ENCODE data around the genes RBMS2, NACA, SDR9C7, ZBTB39, NAB2 and NXPH4.

GRCh38 chr12:56334080-56334882, 481 bp upstream of the PAN2 start:
- PRO-cap, 2 experiments, result peak in 2 of 2 experiments; most common plus-strand start chr12:56334179 (in 2)

- PRO-cap, 2 experiments, result peak in 2 of 2 experiments; most common plus-strand start chr12:56521820 (in 1); most common minus-strand start chr12:56521803 (in 2)
Measured at GRCh38 chr12:56521632-56522141, at the start of gene RBMS2. Gene RBMS2 (plus strand): TSS chr12:56521820.

DNA sequence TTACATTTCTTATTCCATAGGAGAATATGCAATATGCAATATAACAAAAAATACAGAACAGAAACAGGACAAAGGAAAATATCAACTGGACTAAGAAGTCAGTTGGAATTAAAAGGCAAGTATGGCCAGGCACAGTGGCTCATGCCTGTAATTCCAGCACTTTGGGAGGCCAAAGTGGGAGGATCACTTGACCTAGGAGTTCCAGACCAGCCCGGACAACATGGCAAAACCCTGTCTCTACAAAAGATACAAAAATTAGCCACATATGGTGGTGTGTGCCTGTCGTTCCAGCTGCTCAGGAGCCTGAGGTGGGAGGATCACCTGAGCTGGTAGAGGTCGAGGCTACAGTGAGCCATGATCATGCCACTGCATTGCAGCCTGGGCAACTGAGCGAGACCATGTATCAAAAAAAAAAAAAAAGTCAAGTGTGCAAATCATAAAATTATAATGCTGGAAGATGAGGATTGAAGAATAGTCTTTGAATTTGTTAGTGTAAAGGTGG, 6.3 kb downstream of the RBMS2 start:
- PRO-cap, 2 experiments, result no peak in any of the 2 experiments

GRCh38 chr12:56629455-56629906, 645 bp downstream of the BAZ2A start:
- PRO-cap, 2 experiments, result no peak in any of the 2 experiments

DNA sequence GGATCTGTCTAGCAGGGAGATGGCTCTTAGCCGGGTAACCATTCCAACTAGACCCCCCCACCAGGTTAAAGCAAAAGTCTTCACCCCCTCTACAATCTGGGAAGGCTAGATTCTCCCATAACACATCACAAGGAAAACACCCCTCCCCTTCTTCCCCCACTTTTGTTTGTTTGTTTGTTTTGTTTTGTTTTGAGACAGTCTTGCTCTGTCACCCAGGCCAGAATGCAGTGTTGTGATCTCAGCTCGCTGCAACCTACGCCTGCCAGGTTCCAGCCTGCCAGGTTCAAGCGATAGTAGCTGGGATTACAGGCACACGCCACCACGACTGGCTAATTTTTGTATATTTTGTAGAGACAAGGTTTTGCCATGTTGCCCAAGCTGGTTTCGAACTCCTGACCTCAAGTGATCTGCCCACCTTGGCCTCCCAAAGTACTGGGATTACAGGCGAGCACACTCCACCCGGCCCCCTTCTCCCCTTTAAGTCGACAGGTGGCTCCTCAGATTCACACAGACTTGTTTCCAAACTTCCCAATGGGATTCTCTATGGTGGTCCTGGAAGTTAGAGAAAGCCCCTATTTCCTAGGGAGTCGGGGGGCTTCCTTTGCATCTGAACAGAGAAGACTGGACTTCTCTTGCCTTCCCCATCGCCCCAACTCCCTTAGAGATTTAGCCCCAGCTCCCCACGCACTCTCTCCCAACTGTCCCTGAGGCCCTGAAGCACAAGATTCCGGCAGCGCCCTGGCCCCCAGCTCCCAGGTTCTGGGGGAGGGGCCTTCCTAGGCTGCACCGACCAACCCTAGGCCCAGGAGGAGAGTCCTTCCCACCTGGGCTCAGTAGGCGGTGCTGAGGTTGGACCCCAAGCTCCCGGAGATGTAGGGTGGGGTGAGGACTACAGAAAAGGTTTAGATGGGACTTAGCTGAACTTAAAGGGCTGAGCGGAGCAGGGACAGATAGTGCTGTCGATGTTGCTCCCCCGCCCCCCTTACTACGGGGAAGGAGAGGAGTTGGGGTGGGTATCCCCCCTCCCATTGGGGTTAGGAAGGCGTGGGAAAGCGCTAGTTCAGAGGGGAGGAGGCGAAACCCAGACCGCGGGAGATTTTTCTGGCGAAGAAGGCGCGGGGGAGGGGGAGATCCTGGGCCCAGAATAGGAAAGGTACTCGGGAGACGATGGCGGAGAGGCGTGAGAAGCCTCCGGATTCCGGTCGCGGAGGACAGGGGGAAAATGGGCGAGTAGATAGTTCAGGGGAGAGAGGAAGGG, 3.9 kb upstream of the BAZ2A start:
- PRO-cap, 2 experiments, result peak in 1 of 2 experiments; most common plus-strand start position 833 of the sequence (in 1); most common minus-strand start position 706 of the sequence (in 1)

DNA sequence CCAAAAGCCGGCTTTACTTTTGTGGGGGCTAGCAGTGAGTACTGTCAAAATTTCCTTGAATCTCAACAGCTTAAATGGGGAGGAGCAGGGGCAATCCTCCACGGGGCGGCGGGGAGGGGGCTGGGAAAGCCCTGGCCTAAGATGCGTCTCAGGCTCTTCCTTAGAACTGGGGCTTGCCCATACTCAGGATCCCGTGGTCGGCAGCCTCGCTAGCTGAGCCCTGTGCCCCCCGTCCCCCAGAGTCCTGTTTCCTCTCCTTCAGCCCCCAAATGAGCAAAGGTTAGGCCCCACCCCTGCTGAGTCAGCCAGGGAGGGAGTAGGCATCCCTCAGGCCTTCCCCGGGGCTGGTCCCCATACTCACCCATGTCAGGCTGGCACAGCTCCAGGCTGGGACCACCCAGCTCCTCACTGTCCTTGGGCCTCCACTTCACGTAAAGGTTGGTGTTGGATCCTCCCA, 5.7 kb upstream of the BAZ2A start:
- PRO-cap, 2 experiments, result peak in 2 of 2 experiments; most common minus-strand start position 243 of the sequence (in 1)

GRCh38 chr12:56661578-56662774, 16.2 kb upstream of the ATP5F1B start:
- PRO-cap, 2 experiments, result no peak in any of the 2 experiments

GRCh38 chr12:56682255-56683286, 5.5 kb downstream of the PTGES3 start:
- PRO-cap, 2 experiments, result no peak in any of the 2 experiments

- PRO-cap, 2 experiments, result no peak in any of the 2 experiments
Measured at GRCh38 chr12:56724582-56724910, 553 bp downstream of the NACA start.

GRCh38 chr12:56724911-56725758, at the start of gene NACA:
Gene NACA (minus strand): TSS chr12:56725299.
- PRO-cap, 2 experiments, result peak in 2 of 2 experiments; most common plus-strand start chr12:56725471 (in 2); most common minus-strand start chr12:56725299 (in 1)

DNA sequence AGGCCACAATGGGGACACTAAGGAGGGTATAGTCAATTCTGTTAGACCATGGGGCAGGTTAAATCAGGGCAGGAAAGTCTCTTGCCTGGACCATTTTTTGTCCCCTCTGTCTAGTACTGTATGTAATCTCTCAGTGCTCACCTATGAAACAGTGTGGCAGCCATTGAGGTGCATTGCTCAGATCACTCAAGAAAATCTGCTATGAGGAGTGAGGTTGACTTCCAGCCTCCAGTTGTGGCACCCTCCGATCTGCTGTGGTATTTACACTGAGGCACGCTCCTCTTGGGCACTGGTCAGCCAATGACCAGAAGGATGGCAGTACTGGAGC, 7.6 kb downstream of the HSD17B6 start:
- PRO-cap, 2 experiments, result no peak in any of the 2 experiments

- PRO-cap, 2 experiments, result no peak in any of the 2 experiments
Measured at GRCh38 chr12:56934118-56934648, at the start of gene SDR9C7. Gene SDR9C7 (minus strand): TSS chr12:56934408.

- PRO-cap, 2 experiments, result peak in 2 of 2 experiments; most common plus-strand start chr12:57006506 (in 1); most common minus-strand start chr12:57006450 (in 1)
Measured at GRCh38 chr12:57005765-57007012, at the start of gene ZBTB39. Gene ZBTB39 (minus strand): TSS chr12:57006546.

- PRO-cap, 2 experiments, result no peak in any of the 2 experiments
Measured at GRCh38 chr12:57029032-57029476, 12.7 kb upstream of the TAC3 start.

DNA sequence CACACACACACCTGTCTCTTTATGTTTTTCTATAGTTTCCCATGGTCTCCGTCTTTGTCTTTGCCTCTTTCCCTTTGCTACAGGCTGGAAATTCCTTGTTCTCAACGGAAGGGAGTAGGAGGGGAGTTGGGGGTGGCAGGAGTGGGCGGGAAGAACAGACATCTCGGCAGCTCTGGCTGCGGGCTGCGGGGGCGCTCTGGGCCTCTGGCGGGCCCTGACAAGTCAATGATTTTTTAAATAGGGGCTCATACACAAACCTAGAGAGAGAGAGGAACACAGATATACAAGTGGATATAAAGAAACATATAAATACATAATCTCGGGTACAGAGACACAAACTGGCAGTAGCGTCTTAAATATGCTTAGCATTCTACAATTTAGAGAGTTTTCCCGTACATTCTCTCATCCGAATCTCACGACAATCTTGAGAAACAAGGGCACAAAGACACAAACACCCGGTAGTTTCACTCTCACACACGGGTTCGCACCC, 2.3 kb upstream of the NAB2 start:
- PRO-cap, 2 experiments, result peak in 2 of 2 experiments; most common plus-strand start position 248 of the sequence (in 2); most common minus-strand start position 76 of the sequence (in 1)

GRCh38 chr12:57088949-57089613, at the start of gene NAB2:
Gene NAB2 (plus strand): TSS chr12:57089114.
- PRO-cap, 2 experiments, result peak in 1 of 2 experiments; most common plus-strand start chr12:57089043 (in 1)

- PRO-cap, 2 experiments, result peak in 1 of 2 experiments; most common plus-strand start chr12:57130323 (in 1); most common minus-strand start chr12:57130081 (in 1)
Measured at GRCh38 chr12:57129941-57130614, 1.8 kb downstream of the LRP1 start.

DNA sequence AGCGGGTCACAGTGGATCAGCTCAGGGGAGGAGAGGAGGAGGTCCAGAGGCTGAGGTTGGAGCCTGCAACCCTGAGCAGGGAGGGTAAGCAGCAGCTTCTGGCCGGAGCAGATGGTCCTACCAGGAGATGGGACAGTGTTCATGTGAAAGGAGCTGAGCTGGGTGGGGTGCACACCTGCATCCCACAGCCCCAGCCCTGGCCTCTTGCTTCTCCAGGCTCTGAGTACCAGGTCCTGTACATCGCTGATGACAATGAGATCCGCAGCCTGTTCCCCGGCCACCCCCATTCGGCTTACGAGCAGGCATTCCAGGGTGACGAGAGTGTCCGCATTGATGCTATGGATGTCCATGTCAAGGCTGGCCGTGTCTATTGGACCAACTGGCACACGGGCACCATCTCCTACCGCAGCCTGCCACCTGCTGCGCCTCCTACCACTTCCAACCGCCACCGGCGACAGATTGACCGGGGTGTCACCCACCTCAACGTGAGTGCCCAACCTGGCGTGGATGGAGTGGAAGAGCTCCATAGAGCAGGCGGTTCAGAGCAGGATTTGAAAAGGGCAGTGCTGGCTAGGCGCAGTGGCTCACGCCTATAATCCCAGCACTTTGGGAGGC, 10.2 kb upstream of the NXPH4 start:
- PRO-cap, 2 experiments, result no peak in any of the 2 experiments

DNA sequence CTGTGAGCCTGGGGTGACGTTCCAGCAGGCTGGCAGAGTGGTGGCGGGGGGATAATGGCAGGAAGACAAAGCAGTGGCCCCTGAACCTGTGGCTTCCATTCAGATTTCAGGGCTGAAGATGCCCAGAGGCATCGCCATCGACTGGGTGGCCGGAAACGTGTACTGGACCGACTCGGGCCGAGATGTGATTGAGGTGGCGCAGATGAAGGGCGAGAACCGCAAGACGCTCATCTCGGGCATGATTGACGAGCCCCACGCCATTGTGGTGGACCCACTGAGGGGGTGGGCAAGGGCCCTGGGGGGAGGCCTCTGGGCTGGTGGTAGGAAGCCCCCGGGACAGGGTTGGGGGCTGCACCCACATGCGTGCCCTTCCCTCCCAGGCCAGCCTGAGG, 8.7 kb upstream of the NXPH4 start:
- PRO-cap, 2 experiments, result no peak in any of the 2 experiments

DNA sequence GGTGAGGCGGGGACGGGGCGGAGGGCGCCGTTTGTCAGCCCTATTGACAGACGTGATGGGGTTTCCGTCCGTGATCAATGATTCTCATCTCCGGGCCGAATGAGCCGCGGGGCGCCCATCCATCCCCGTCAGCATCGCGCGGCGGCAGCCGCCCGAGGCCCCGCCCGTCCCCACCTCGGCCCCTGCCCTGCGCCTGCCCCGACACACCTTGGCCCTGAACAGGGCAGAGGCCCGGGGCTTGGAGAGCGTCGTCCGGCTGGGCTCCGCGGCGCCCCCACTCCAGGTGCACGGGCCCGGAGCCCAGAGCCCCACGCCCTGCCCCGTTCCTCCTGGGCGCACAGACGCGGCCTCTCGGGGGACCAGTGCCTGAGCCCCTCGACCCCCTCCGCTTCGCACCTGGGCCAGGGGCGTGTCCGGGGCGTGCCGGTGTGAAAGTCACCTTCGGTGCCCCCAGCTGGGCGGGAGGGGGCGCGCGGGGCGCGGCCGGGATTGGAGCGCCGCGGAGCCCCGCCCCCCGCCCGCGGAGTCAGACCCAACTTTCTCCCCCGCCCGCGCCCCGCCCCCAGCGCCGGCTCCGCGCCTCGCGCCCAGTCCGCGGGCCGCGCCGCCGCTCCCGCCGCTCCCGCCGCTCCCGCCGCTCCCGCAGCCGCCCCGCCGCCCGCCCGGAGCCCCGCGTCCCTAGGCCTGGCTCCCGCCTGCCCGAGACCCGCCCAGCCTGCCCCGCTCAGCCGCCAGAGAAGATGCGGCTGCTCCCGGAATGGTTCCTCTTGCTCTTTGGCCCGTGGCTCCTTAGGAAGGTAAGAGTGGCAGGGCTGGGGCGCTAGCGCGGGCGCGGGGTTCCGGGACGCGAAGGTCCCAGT, at the start of gene NXPH4:
NXPH4 (plus strand) TSS at position 565 of the 860 bp plus-strand sequence.
- PRO-cap, 2 experiments, result peak in 1 of 2 experiments; most common plus-strand start position 565 of the sequence (in 1); most common minus-strand start position 484 of the sequence (in 1)